ENCODE results near the genes MUC4 and TFRC.

GRCh38 chr3:195698526-195699612 is 21.9 kb upstream of the MUC20 start:
- PRO-cap, result no peak

GRCh38 chr3:195811550-195812264 is at the start of gene MUC4:
TSS of gene MUC4 (minus strand) at chr3:195811929.
- PRO-cap, result no peak

DNA sequence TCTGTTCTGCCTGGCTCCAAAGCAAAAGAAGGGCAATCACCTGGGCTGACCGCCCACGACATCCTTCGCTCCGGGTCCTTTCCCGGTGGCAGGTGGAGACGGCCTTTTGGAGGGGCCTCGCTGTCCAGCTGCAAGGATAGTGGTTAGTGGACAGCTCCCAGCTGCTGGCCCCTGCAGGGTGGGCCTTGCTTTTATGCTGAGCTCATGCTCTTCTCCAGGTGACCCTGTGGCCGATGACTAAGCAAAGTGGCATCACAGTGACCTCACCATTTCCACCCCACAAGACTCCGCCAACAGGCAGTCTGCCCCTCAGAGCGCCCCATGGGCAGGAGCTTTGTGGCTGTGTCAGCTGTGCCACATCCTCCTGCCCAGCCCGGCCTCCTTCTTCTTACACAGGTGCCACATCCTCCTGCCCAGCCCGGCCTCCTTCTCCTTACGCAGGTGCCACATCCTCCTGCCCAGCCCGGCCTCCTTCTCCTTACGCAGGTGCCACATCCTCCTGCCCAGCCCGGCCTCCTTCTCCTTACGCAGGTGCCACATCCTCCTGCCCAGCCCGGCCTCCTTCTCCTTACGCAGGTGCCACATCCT is 3.8 kb upstream of the MUC4 start:
- PRO-cap, result no peak

GRCh38 chr3:195858881-195859868 is 47.4 kb upstream of the MUC4 start:
- PRO-cap, result no peak

GRCh38 chr3:195877646-195878651 is 30.4 kb downstream of the TNK2 start:
- PRO-cap, result no peak

DNA sequence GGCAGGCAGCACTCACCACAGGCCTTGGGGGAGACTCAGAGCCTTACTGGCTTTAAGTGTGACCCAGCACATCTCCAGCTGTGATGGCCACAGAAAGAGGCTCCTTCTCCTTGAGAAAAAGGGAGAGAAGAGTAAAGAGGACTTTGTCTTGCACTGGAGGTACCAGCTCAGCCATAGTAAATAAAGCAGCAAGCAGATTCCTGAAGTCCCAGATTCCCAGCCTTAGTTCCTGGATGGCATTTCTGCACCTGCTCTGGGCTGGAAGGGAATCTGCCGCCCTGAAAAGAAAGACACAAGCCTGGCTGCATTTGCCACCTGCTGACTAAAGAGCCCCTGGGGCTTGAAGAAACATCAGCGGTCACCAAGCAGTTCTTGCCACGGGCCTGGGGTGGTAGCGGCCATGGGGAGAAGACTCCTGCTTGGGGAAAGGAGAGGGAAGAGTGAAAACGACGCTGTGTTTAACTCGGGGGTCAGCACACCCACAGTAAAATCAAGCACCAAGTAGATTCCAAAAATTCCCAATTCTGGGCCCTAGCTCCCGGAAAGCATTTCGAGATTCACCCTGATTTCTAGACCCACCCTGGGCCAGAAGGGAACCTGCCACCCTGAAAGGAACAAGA is 24.2 kb upstream of the TNK2 start:
- PRO-cap, result no peak

- PRO-cap, result no peak
Measured at GRCh38 chr3:195965067-195965750, 56.9 kb upstream of the TNK2 start.

DNA sequence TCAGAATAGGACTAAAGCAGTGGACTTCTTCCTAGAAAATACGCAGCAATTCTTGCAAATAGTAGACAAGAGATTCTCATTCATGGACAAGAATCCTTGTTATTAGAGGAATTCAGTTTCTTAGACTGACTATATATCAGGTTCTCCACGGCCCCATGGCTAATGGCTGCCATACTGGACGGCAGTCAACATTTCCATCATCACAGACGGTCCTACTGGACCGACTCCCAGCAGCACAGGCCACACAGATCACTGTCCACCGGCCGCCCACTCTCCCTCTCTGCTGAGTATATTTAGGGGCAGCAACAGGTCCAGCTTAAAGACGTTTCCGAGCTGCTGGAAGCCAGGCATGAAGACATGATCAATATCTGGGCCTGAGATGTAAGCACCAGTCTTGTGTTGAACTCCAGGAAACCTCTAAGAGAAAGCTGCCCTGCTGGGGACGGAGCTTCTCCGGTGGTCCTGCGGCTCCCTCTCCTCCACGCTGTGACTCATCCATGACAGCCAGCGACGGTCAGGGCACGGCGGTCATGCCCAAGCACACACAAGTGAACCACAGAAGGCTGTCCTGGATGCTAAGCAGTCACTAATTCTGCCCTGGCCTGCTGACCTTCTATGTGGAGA is 61.9 kb upstream of the TNK2 start:
- PRO-cap, result no peak

DNA sequence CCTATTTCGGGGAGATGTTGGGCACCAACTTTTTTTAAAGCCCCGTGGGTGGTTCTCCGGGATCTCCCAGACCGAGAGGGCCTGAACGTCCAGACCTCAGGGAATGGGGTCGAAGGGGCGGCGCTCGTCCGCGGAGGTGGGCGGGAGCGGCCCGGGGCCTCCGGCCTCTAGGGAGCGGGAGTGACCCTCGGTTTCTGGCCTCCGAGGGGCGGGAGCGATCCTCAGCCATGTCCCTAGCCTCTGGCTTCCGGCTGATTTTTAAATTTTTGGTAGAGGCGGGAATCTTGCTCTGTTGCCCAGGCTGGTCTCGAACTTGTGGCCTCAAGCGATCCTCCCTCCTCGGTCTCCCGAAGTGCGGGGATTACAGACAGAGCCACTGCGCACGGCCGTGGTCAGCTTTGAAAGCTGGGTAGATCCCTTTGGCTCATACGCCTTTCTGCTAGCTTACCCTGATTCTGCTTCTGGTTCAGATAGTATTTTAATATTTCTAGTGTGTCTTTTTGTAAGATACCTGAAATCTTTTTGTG is 82.2 kb upstream of the TNK2 start:
- PRO-cap, result no peak

- PRO-cap, result no peak
Measured at GRCh38 chr3:196063056-196063687, 18.7 kb downstream of the TFRC start.

DNA sequence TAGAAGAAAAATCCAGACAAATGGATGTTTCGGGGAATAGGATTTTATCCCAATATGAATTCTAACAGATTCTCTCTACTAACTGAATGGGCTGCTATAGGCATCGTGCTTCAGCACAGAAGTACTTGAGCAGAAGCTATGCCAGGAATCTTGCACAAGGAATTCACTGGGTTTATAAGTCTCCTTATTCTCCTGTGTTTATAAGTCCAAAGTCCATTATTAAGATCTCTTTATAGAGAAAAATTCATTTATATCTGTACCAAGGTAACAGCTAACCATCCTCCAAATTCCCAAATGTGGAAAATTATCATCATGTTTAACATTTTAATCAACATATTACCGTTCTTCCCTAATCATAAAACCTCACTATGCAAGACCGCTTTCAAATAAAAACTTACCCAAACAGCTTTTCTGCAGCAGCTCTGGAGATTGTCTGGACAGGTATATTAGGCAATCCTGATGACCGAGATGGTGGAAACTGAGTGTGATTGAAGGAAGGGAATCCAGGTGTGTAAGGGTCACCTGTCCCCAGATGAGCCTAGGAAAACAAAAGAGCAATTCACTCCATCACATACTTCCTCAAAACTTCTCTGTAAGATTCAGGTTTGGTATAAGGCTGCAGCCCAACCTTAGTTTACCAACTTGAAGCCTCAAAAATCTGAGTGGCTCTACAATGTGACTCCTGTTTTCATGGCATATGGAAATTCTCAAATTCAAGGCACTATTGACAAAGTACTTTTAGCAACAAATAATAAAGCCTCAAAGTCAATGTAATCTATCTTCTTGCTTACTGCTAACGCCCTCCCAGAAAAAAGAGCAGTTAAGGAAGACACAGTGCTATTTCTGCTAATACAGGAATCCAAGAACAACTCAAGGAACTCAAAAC is 14.5 kb downstream of the TFRC start:
- PRO-cap, result no peak

DNA sequence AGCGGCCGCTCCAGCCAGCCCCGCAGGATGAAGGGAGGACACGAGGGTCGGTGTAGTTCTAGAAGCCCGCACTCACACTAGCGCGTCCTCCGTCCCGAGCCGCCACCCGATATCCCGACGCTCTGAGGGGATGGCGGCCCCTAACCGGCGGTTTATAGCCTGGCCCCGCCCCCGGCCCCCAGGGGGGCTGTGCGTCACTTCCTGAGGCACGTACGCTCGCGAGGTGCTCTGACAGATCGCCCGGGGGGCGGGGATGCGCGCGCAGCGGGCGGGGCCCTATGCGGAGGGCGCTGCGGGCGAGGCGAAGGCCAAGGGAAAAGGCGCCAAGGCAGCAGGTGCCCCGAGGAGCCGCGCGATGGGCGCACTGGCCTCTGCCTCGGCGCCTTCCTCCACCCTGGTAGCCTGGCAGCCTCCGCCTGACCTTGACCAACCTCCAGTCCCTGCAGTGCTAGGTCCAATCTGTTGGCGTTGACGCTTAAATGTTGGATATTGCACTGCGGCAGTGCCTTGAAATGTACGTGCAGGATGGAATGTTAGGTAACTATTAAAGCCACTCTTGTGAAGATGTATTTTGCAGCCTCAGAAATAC is at the start of gene TFRC:
TFRC (minus strand) TSS at position 124 of the 589 bp plus-strand sequence.
- PRO-cap, result bidirectional peak, plus-strand start at position 281 of the sequence, minus-strand start at position 124 of the sequence

GRCh38 chr3:196170846-196171262 is 40.3 kb downstream of the ZDHHC19 start:
- PRO-cap, result no peak

DNA sequence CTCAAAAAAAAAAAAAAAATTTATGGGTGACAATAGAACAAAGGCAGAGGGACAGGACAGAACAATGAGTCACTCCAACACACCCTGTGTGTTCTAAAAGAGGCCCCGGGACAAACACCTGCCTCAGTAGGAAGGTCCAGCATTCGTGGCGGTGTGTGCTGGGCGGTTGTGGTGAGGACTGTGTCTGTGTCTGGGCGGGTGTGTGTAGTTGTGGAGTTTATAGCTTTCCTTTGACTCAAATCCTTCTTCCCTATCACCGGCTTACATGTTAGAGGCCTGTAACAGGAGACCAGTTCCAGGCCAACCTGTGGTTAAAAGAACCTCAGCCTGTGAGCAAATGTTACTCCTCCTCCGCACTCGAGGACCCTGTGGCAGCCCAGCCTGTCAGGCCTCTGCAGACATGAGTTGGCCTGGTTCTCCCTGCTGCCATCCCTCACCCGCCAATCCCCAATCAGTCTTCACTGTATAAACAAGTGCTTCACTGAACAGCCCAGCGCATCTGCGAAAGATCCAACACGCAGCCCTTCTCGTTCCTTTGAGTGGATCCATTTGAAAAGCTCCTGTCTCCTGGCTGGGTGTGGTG is 27.7 kb downstream of the ZDHHC19 start:
- PRO-cap, result no peak

DNA sequence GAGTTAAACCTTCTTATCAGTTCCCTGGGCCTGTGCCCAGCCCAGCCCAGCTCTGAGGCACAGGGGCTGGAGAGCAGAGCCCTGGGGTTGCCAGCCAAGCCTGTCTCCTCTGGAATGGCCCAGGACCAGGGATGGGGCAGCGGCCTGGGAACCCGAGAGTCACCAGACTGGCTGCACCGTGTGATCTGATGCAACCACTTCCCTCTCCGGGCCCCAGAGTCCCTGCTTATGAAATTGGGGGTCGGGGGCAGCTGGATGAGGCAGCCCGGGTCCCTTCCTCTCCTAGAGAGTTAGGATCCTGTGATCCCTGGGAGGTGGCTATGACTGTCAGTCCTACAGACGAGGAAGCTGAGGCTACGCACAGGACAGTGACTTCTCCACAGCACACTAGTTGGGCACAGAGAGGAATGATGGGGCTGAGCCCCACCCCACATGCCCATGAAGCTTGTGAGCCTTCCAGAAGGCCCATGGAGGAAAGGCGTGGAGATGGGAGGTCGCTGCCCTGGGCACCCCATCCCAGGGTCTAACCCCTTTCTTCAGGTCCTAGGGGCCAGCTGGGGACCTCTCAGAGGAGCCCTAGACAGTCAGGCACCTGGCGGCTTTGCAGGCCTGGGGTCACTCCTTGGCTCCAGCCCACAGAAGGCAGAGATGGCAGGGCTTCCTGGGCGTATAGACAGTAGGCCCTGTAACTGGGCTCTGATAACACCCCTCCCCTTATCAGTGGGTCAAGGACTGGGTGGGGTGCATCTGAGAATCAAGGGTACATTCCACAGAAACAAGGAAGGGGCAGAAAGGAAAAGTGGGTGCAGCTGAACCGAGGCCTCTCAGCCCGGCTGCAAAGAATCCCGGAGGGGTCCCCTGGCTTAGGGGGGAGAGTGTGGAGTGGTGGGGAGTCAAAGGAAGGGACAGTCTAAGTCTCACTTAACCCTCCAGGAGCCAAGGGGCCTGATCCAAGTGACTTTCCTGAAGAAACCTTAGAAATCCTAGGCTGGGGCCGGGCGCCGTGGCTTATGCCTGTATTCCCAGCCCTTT is 16.8 kb downstream of the ZDHHC19 start:
- PRO-cap, result bidirectional peak, plus-strand start at position 232 of the sequence, minus-strand start at position 116 of the sequence

DNA sequence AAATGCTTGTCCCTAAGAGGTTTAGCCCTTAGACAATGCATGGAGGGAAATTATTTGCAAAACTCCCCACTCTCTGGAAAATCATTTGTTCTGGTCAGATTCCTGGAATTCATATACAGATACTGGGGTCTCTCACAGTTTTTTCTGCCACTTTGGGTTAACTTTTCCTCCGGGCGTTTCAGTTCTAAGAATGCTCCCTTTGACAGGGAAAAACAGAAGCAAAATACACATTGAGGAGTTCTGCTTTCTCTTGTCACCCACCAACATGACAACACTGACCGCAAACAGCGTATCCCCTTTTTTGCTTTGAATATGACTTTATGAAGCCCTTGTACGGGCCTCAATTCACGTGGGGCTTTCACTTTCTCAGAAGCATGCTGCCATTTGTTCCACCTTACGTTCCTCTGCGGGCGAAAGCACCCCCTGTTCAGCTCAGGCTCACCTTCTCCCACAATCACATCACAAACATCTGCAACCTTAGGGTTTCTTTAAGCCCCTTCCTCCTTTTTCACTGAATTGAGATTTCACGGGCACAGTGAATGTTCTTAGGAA is 15.1 kb upstream of the NRROS start:
- PRO-cap, result no peak

DNA sequence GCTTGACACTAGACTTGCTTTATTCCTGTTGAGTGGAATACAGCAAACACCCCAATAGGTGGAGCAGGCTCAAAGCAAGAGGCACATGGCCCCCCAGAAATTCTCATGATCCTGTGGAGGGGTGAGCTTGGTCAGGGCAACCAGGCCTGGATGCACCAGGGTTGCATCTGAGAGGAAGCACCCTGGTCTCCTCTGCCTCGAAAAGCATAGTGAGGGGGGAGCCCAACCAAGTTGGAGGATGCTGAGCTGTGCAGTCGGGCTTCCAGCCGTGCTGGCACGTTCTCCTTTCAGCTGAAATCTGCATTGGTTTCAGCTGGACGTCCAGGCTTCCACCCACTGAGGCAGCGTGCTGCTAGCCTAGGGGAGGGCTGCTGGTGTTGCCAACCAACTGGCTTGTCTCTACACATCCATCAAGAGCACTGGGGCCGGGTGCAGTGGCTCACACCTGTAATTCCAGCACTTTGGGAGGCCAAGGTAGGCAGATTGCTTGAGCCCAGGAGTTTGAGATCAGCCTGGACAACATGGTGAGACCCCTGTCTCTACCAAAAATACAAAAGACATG is 2.8 kb upstream of the NRROS start:
- PRO-cap, result no peak

GRCh38 chr3:196688198-196688848 is 23.7 kb downstream of the CEP19 start:
- PRO-cap, result no peak

DNA sequence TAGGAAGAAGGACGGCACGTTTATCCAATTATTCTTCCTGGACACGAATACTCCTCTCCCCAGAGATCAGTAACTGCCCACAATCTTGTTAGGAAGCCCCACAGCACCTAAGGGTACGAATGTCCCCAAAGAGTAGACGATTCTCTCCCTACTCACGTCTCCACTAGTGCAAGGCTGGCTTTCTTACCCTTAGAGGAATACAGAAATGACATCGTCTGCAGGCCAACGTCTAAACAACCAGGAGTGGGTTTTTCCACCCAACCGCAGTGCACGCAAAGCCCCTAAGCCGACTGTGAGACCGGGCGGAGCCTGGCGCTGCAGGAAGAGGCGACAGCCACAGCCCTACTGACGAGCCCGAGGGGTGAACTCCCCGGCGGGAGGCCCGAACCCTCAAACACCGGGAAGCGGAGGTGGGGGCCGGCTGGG is 295 bp downstream of the CEP19 start:
- PRO-cap, result no peak

- PRO-cap, result unidirectional peak, minus-strand start at chr3:196740374; unidirectional peak, minus-strand start at chr3:196740429
Measured at GRCh38 chr3:196740129-196740827, 621 bp downstream of the PAK2 start.